Measurements from ENCODE around the gene TBC1D14.

- PRO-cap, result no peak
- RAMPAGE, long total RNA, 2 experiments, result no peak in any of the 2 experiments
Observed at GRCh38 chr4:6257039-6257937, 12.4 kb upstream of the WFS1 start.

GRCh38 chr4:6751367-6752141 is 31.0 kb upstream of the KIAA0232 start:
- PRO-cap, result no peak
- RAMPAGE, long total RNA, 2 experiments, result no peak in any of the 2 experiments

DNA sequence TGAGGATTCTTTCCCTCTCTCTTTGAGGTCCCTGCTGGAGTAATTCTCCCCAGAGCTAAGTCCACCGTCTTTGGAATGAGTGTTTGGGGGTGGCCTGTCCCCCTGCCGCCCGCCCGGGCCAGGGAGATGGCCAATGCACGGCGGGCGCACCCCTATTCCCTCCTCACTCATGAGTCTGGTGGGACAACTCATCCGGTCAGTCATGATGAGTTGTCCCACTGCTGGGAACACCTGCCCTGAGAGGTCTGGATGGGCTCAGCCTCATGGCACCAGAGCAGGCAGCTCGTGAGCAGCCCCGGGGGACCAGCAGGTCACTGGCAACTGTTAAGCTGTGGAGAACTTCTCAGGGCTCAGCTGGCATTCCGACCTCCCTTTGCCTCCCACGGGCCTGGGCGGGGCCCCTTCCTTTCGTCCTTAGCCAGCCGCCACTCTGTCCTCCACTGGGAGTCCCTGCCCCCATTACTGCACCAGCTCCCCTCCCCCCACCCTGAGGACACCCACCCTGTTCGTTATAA is 14.8 kb upstream of the KIAA0232 start:
- PRO-cap, result no peak
- RAMPAGE, long total RNA, 2 experiments, result no peak in any of the 2 experiments

DNA sequence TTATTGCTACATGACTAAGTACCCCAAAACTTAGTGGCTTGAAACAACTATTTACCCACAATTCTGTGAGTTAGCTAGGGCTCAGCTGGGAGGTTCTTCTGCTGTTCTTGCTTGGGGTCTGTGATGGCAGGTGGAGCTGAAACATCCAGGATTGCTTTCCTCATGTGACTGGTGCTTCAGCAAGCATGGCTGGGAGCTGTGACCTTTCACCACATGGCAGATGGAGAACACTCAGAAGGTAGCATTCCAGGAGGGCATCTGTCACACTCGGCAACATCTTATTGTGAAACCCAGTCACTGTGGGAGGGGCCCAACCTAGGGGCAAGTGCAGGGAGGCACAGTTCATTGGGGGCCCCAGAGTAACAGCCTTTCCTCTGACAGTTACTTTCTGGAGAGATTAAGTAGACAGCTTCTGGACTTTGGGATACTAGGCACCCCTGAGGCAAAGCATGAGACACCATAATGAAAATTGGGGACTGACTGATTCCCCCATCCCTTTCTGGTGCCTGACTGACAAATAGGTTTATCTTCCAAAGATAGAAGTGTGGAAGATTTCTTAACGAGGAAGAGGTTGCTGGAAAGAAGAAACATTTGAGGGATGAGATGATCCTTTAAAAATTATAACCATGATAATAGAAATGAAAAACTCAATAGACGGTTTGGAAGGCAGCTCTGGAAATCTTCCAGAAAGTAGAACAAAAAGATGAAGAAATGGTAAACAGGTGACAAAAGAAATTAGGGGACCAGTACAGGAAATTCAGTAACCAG is 56.8 kb upstream of the TBC1D14 start:
- PRO-cap, result no peak
- RAMPAGE, long total RNA, 2 experiments, result no peak in any of the 2 experiments

DNA sequence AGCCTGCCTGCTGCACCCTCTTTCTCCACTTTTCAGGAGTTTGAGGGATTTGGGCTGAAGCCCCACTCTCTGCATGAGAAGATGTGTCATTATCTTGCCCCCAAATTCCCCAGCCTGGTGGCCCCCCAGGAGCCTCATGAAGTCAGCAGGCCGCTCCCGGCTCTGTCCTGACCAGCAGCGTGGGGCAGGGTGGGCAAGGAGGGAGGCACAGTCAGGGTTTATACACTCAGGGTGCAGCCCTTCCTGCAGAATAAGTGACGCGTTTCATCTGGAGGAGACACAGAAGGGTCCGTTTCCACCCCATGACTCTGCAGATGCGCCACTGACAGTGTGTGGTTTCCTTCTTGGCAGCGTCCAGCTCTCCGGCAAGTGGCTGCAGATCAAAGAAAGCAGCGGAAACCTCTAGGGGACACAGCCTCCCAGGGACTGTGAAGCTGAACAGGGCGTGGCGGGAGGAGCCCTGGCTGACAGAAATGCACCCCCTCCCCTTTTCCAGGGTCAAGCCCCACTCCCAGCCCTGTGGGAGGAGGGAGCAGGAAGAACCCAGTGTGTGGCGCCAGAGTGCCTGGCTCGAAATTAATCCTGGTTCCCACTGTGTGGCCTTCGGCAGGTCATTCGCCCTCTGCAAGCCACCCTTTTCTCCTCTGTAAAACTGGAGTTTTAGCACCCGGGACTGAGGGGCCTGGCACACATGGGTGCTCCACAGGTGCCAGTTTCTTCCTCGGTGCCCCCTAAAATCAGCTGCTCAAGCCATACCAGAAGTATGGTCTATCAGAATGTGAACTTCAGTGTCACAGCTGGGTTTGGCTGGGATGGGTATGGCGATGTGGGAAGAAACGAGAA is 17.3 kb upstream of the TBC1D14 start:
- PRO-cap, result no peak
- RAMPAGE, long total RNA, 2 experiments, result no peak in any of the 2 experiments

DNA sequence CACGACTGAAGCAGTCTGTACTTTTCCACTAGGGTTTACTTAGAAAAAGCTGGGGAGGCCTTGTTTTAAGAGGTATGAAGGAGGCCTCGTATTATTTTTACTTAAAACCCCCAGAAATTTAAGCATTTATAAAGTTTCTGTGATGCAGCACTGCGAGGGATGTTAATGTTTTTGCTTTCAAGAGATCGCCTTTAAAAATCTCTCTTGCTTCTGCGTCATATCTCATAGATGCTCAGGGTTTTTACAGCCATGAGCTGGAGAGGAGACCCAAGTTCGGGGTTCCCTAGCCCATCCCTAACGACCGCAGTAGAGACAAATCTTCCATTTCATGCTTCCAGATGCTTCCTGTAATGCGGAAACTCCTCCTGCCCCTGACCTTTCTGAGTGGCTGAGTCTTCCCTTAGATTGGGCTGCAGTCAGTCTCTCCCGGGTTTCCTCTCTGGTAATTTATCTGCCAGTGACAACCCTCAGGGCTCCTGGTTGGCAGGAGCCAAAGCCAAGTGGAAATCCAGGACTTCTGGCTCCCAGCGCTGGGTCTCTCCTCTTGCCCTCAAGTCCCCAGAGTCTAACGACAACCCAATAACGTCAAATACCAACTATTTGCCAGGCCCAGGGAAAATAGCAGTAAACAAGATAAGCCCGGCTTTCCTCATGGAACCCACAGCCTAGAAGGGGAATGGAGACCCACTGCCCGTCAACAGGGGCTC is 1.3 kb upstream of the TBC1D14 start:
- PRO-cap, result no peak
- RAMPAGE, long total RNA, 2 experiments, result no peak in any of the 2 experiments

GRCh38 chr4:6909551-6910385 is at the start of gene TBC1D14:
Gene TBC1D14 (plus strand): TSS chr4:6909826.
- PRO-cap, result bidirectional peak, plus-strand start at chr4:6909826, minus-strand start at chr4:6909696
- RAMPAGE, long total RNA, 2 experiments, result start-site peak on the plus strand in 1 of 2 experiments, at chr4:6909820-6909826 at its widest, 38 reads per replicate

DNA sequence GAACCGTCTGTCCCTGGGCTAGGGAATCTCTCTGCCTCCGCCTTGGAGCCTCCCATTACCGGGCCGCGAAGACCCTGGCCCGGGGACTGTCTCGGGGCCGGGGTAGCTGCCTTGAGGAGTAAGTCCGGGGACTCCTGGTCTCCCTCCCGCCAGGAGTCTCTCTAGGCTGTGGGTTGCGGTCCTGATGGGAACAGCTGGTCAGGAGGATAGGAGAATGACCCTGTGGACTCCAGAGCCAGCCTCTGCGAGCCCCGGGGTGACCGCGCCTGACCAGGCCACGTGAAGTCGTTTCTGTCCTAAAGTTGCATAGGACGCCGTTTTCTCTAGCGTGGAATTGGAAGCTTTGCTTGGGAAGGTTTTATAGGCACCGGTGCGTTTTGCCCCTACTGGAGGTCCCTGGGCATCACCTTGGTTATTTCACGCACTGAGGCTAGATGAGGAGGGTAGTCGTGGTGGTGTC is 888 bp downstream of the TBC1D14 start:
- PRO-cap, result no peak
- RAMPAGE, long total RNA, 2 experiments, result no peak in any of the 2 experiments

DNA sequence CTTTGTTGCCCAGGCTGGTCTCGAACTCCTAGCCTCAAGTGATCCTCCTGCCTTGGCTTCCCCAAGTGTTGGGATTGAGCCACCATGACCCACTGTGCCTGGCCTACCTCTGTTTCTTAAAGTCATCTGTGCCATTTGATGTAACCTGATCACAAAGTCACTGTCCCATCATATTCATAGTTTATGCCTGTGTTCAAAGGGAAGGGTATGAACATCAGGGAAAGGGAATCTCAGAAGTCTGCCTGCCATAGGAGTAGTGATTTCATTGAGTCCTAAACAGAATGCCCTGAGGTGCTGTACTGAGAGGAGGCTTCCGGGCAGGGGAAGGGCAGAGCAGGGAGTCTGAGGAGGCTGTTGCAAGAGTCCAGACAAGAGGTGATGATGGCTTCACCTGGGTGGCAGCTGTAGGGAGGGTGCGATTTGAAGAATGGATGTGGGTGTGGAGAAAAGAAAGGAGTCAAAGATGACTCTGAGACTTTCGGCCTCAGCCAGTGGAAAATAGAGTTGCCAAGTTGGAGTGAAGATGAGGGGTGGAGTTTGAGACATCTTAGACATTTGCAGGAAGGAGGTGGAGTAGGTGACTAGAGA is 24.0 kb downstream of the TBC1D14 start:
- PRO-cap, result no peak
- RAMPAGE, long total RNA, 2 experiments, result no peak in any of the 2 experiments

GRCh38 chr4:7058669-7059337 is 9.1 kb downstream of the GRPEL1 start:
- PRO-cap, result no peak
- RAMPAGE, long total RNA, 2 experiments, result no peak in any of the 2 experiments

GRCh38 chr4:7067080-7067865 is 591 bp downstream of the GRPEL1 start:
- PRO-cap, result no peak
- RAMPAGE, long total RNA, 2 experiments, result no peak in any of the 2 experiments

DNA sequence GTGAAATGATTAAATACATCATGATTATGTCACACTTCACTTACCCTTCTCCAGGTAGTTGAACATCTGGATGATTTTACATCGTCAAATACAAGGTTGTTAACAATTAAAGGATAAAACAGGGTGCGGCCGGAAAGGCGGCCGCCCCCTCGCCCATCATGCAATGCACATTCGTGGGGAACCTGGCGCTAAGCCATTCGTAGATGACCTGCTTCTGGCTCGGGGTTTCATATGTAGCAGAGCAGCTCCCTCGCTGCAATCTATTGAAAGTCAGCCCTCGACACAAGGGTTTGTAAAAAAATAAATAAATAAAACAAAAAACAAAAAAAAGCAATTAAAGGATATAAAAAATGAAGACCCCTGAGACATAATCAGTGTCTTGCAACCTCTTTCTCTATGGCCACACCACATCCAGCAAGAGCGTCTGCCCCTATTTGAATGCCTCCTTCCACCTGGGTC is 147.6 kb upstream of the PSAPL1 start:
- PRO-cap, result no peak
- RAMPAGE, long total RNA, 2 experiments, result no peak in any of the 2 experiments

- PRO-cap, result no peak
- RAMPAGE, long total RNA, 2 experiments, result no peak in any of the 2 experiments
Observed at GRCh38 chr4:7753701-7754174, 185.9 kb downstream of the AFAP1 start.

- PRO-cap, result no peak
- RAMPAGE, long total RNA, 2 experiments, result no peak in any of the 2 experiments
Observed at GRCh38 chr4:7771802-7772436, 167.7 kb downstream of the AFAP1 start.

DNA sequence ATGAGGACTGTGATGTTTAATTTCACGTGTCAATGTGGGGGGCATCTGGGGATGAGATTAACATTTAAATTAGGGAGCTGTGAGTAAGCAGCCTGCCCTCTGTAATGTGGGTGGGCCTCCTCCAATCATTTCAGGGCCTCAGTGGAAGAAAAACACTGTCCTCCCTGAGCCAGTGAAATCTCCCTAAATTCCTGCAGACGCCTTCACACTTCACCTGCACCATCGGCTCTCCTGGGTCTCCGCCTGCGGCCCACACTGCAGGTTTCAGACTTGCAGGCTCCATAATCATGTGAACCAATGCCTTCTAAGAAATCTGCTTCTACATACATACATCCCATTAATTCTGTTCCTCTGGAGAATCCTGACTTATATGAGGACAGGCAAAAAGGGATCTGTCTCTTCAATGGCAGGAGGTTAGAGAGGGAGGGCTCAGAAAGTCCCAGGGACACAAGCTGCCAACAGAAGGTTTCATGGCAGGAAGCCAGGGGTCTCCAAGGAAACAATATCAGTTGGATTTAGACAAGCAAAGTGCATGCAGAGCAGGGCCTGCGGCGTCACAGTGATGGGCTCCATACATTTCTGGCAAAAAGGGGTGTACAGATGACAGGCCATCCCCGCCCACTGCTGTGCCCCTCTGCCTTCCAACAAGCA is 121.5 kb downstream of the AFAP1 start:
- PRO-cap, result no peak
- RAMPAGE, long total RNA, 2 experiments, result no peak in any of the 2 experiments

DNA sequence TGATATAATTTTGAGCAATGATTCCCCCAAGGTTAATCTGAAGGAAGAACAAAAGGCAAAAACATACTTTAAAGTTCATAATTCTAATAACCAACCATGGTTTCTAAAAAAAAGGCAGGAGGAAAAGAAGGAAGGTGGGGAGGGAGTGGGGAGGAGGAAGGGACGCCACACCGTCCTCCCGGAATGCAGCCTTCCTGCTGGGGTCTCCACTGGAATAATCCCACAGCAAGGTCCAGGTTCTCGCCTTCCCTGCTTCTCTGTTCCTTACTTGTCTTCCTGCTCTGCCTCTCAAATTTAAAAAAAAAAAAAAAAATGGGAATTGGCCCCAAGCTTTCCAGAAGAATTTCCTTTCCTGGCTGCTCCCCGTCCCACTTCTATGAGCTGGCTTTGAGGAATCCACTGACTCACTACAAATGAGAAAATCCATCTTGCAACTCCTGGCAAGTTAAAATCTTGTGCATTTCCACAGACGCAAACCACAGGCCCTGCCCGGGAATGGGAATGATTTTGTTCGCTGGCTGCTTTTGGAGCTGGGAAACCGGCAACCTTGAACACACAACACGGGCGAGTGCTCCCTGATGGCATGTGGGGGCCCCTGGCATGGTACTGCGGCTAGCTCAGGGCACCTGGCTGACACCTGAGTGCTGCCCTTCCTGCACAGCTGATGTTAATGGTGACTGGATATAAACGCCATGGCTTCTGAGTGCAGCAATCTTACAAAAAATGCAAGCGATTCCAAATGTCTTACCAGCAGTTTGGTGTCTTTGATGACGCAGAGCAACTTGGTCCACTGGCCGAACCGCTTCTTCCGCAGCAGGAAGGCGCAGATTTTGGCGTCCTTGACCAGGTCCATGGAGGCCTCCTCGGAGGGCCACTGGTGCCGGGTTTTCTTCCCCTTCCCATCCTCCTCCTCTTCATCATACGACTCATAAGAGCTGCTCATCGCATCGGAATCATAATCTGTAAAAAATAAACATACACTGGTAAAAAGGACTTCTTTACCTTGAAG is 97.0 kb downstream of the AFAP1 start:
- PRO-cap, result no peak
- RAMPAGE, long total RNA, 2 experiments, result no peak in any of the 2 experiments

DNA sequence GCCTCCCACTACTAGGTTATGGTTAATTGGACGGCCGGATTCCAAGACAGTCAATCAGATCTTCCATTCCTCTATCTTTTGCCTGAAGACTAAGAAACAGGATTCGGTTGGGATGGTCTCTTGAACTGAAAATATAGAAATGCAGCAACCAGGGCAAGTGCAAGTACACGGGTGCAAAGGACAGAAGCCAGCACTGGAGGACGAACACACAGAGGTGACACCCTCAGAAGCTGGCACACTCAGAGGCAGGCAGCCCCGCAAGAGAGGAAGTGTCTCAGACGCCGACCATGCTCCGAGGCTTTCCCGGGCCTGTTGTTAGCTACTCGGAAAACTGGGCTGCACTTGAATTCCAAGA is 63.3 kb downstream of the AFAP1 start:
- PRO-cap, result no peak
- RAMPAGE, long total RNA, 2 experiments, result no peak in any of the 2 experiments

DNA sequence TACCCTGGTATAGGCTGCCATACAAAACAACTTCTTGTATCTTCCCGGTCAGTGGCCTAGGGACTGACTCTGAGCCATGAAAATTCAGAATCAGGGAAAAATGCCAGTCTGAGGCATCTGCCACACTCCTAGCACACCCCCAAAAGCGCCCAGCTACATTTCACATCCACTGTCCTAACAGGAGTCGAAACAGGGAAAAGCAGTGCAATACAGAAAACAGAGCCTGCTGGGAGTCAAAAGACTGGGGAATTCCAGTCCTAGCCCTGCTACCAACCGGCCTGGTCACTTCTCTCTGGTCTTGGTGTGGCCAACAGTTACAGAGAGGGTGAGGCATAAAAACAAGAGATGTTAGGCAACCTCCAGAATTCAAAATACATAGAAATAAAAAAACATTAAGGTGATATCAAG is 29.6 kb downstream of the AFAP1 start:
- PRO-cap, result no peak
- RAMPAGE, long total RNA, 2 experiments, result no peak in any of the 2 experiments

GRCh38 chr4:8117224-8117814 is 41.3 kb downstream of the ABLIM2 start:
- PRO-cap, result no peak
- RAMPAGE, long total RNA, 2 experiments, result no peak in any of the 2 experiments

DNA sequence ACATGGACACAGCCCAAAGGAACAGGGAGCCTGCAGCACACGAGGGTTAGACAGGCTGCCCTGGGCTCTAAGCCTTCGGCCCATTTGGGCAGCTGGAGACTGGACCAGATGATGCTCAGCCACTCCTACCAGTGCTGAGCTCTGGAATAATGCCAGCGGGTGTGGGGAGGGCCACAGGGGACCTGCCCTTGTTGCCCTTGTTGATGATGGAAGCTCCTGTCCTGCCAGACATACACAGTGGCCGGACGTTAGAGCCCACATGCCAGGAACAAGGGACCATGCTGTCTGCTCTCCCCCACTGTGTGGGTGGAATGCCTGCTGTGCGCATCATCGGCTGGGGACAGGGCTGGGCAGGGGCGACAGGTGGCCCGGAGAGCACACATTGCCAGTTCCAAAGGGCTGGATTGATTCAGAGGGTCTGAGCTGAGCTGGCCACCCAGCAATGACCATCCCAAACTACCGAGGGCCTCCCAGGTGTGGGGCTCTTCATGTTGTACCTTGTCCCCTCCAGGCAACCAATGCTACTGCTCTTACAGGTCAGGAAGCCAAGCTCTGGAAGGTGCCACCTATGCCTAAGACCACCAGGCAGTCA is 2.0 kb downstream of the ABLIM2 start:
- PRO-cap, result no peak
- RAMPAGE, long total RNA, 2 experiments, result no peak in any of the 2 experiments

Data from breast epithelium (tissue), 2 donors.